ENCODE measurements around a stretch of chr3.

- PRO-cap, result no peak
Measured at GRCh38 chr3:124157048-124157453, 123.9 kb downstream of the KALRN start.

DNA sequence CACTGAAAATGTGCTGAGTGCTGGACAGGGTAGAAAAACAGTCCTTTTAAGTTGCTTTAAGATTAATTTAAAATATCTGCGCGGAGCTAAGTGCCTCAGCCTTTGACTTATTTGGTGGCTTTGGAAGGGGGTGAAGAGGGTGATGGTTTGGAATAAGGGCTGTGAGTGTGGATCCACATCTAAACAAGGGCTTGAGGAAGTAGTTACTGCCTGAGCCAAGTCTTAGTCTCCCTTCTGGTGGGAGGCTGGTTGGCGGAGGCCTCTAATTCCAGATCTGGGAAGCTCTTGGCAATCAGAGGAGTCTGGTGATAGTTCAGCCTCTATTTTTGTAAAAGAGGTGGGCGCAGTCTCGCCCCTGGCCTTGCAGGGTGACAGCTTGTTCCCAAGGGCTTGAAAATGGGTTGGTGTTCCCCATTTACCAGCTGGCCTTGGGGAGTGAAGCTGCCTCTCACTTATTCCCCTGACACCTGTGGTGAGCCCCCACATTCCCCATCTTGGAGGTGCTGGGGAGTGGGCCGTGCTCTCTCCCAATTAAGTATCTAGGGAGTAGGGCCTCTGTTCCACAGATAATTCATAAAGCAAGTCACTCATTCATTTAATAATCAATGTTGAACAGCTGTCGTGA, 239.7 kb downstream of the KALRN start:
- PRO-cap, result no peak

DNA sequence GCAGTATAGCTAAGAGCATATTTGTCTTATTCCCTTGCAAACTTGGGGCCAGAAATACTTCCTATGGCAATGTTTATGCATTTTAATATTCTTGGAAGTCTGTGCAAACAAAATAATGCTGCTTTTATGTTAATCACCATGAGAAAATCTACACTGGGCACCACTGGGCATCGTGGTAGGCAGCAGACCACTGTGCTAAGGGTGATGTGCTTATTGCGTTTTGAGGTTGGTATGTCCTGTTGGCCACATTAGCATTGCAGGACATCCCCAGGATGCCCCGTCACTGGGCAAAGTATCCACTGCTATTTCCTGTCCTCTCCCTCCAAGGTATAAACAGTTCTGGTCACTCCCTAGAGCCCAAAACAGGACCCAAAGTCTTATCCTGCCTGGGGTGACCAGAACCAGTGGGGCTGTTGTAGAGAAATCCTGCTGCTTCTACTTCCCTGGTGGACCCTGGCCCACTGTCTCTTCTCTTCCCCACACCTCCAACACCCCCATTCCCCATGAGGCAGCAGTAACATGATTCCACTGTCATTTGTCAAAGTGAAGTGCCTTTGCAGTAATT, 243.0 kb downstream of the KALRN start:
- PRO-cap, result no peak

DNA sequence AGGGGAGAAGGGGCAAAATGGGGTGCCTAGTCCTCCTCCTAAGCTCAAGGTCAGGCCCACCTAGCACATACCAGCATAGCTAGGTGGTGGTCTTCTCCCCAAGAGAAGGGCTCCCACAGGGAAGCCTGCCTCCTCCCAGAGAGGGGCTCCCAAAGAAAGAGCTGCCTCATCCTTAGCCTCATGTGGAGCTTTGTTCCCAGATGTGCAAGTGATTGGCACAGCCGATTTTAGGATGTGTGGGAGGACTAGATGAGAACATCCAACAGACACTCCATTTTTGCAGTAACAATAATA, 249.7 kb downstream of the KALRN start:
- PRO-cap, result no peak

GRCh38 chr3:124690184-124690515, 40.1 kb upstream of the UMPS start:
- PRO-cap, result no peak

- PRO-cap, result no peak
Measured at GRCh38 chr3:124734943-124735295, 4.7 kb downstream of the UMPS start.

DNA sequence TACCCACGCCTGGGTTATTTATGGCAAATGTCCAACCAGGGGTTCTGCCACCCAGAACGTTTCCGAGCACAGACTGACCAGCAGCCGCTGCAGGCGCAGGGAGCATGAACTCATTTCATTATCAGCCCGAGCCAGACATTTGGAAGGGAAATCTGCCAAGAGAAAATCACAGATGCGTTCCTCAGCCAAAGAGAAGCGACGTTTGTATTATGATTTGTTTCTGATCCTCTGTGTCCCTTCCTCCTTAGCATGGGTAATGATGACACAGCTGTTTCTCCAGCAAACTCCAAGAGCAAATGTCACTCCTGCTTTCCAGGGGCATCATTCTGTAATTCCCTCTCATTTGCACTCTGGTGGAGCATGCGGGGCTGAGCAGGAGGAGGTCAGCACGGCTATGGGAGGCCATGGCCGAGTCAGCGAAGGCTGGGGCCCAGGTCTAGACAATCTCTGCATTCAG, 42.1 kb downstream of the UMPS start:
- PRO-cap, result no peak

DNA sequence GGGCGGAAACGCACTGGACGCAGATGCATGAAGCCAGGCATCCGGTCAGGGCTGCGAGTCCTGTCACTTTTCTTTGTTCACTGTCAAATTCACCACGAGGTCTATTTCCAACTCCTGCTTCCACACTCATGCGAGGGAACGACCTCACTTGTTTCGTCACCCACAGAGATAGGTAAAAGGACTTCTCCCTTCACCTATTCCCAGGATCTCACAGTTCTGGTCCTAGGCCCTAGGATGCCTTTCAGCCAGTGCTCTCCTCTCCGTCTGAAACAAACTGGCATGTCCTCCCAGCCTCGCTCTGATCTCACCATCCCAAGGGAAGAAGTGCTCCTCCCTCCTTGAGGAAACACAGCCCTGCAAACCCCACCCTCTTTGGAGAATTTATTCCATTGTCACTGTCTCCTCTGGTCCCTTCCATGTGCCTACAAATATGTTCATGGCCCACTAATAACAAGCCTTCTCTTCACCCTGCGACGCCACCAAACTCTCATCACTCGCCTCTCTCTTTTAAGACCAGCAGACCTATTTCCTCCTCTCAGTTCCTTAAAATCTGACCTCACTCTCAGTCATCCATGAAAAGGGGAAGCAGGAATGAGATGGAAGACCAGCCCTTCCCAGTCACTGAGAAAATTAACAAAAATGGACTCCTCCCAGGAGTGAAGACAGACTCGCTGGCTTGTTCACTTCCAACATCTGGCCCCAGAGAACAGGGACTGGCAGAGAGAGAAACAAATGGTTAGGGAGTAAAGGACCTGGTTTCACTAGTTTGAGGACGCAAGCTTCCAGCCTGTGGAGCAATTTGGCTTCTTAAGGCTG, 57.6 kb downstream of the ITGB5 start:
- PRO-cap, result no peak

DNA sequence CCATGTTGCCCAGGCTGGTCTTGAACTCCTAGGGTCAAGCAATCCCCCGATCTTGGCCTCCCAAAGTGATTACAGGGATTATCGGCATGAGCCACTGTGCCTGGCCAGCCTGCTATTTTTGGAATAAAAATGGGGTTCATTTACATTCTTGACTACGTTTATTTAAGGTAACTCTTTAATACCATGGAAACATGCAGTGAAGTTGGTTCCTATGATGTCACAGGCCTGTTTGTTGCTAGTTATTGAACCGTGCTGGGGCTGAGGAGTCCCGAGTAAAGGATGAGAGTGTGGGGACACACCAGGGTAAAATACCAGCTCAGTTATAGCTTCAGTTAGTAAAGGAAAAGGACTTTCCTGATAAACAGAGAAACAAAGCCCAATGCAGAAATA, 37.4 kb upstream of the MUC13 start:
- PRO-cap, result no peak

DNA sequence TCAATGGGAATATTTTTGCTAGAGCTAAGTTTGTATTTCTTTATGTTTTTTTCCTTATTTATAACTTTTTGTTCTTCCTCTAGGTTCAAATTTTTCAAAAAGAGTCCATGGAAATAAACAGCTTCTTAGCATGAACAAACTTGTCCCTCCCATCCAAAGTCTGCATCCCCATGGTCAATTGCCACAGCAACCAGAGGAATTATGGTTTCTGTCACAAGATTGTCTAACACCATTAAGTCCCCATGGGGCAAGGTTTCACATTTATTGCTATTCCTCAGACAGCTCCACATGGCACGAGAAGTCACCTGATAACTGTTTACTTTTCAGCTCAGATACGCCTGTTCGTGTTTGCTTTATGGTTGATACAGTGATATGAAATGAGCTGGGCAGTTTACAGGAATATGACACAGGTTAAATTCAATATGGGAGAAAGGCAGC, 37.9 kb upstream of the MUC13 start:
- PRO-cap, result no peak

- PRO-cap, result no peak
Measured at GRCh38 chr3:125052144-125053175, 3.3 kb downstream of the HEG1 start.

DNA sequence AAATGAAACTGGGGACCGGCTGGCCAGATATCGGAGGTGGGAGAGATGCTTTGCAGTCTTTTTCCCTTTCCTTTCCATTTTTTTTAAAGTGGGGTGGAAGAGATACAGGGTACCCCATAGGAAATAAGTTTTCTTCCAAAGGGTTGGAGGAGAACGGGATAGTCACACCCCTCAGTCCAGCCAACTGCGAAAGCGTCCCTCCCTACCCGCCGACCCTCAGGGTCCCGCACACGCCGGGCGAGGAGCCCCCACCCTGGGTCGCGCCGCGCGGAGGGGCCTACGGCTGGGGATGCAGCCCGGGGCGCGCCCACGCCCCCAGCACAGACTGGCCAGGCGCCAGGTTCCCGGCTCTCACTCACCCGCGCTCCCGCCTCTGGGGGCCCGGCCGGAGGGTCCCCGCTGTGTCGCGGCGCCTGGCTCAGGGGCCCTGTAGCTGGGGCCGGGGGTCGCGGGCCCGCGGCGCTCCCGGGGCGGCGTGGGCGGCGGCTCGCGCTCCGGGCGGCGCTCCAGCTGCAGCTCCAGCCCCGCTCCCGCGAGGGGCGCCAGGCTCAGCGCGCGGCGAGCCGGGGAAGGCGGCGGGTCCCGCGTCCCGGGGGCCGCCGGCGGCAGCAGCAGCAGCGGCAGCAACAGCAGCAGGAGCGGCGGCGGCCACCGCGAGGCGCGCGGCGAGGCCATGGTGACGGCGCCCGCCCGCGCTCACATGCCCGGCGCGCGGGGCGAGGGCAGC, 418 bp downstream of the HEG1 start:
- PRO-cap, result bidirectional peak, plus-strand start at position 551 of the sequence, minus-strand start at position 519 of the sequence

DNA sequence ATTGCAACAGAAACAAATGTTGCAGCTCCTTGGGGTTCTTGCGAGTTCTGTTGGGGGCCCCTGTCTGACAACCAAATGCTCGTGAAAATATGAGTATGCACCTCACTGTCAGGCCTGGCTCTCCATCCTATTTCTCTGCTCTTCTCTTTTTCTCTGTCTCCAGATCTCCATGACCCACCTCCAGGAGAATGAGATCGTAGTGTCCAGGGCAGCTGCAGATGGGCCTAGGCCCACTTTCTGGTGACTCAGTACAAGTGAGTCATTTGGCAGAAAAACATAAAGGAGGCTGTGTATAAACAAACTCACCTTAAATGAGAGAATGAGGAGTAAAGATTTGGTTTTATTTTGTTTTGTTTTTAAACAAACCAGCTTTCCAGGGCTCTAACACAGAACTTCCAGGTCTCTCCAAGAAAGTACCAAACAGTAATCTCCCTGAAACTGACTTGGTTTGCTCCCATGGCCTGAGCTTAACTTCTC, 1.4 kb upstream of the HEG1 start:
- PRO-cap, result no peak

- PRO-cap, result no peak
Measured at GRCh38 chr3:125062731-125063199, 7.0 kb upstream of the HEG1 start.

GRCh38 chr3:125095123-125096087, 39.6 kb upstream of the HEG1 start:
- PRO-cap, result no peak

DNA sequence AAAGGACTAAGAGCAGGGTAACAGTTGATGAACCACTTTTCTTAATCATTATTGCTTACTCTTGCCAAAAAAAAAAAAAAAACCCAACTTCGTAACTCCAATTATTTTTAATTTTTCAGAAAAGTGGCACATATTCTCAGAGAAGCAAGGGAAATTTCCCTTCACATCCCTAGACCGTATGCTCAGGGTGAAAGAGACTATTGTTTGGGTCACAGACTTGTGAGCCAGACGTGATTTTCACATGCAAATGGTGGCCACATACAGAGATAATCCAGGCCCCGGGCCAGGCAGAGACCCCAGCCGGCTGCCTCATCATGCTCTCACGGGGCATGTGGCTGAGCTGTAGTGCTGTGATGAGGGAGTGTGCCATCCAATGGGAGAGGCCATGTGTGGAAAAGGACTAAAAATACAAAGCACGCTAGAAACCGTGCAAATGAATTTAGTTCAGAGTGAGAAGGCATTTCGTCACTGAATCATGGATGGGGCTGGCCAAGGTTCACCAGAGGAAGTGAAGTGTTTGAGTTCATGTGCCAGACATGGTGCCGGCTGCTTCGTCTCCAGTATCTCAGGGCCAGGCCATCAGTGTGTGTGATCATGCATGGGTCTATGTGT, 56.7 kb downstream of the SLC12A8 start:
- PRO-cap, result no peak

GRCh38 chr3:125303201-125303567, 71.9 kb downstream of the ZNF148 start:
- PRO-cap, result no peak

DNA sequence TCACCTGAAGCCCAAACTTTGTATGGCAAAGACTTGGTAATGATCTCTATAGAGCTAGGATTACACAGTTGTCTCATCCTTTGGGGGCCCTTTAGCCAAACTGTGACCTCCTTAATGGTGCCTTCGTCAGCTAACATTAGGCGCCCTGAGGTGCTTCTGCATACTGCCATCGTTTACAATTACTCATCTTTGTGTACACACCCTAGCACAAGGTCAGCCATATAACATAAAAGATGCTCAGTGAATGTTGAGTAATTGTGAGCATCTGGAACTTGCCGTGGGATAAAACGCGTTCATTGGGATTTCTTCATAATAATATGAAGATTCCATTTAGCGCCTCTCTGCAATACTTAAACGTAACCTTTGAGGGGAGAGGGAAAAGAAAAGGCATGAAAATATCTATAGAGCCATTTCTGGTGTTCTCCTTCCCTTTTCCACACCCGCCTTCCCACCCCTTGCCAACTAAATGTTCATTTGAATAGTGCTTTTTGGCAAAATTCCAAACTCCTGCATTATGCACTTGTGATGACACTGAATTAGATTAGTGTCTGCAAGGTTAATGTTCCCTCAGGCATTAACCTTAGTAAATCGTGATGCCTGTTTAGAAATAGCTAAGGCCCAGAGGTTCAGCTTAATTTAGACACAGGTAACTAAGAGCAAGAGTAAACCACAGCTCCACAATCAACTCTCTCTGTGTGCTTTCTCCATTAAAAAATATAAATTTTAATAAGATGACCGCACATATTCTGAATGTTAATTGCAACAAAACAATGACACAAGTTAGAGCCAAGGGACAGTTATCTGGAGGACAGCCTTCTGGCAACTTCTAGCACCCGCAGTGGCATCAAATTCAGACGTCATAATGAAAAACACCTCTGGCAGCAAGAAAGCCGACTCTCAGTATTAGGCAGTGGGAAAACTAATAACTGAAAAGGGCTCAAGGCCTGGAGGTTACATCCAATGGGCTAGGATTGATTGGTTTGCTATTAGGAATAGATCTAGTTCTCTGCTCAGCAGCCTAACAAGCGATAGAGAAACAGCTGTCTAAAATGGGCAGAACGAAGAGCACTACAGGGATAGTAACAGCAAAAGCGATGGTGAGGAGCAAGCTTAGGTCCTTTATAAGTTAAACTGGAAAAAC, 1.2 kb upstream of the ZNF148 start:
- PRO-cap, result no peak

GRCh38 chr3:125381863-125382081, 6.6 kb upstream of the ZNF148 start:
- PRO-cap, result no peak

GRCh38 chr3:125608317-125608891, 13.1 kb upstream of the OSBPL11 start:
- PRO-cap, result no peak

All from aorta (tissue), 1 donor.